Tibial artery (tissue), 1 donor: ENCODE data around the genes ECI2, RPP40 and PPP1R3G.

DNA sequence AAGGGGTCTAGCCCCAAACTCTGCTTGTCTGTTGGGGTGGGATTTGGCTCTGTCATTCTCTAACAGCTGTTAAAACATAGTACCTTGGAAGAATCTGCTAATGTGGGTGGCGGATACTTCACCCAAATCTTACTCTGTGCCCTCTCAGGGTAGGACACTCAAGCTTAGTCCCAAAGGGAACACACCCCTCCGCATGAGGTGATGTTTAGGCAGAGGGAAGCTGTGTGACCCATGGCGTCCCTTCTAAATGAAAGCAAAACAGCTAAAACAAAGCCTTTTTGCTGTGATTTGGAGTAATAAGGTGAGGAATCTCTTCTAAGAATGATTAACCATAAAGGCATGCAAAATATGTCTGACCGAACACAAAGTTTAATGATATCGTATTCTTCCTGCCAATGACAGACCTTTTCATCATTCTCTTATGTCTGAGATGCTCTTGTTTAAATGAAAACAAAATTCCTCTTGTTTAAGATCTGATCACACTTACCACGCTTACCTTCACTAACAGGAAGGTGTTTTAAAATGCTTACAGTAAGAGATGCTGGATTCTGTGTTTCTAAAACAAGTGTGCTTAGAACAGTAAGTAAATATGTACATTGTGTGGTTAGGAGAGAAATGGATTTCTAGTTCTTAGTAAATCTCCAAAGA is 46.1 kb upstream of the PXDC1 start:
- PRO-cap = no peak

- PRO-cap = no peak
These were observed 10.1 kb upstream of the FAM50B start for GRCh38 chr6:3838970-3839663.

DNA sequence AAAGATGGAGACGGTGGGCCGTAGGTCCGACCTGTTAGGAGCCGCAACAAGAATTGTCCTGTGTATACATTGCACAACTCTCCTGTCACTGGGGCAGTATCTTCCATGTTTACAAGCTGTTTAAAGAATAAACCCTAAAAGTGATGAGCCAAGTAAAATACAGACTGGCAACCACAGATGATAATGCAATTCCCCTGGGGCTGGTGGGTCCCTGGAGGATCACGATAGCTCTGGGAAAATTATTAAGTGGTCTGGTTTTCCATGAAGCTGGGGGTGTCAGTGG is 8.1 kb upstream of the FAM50B start:
- PRO-cap = no peak

DNA sequence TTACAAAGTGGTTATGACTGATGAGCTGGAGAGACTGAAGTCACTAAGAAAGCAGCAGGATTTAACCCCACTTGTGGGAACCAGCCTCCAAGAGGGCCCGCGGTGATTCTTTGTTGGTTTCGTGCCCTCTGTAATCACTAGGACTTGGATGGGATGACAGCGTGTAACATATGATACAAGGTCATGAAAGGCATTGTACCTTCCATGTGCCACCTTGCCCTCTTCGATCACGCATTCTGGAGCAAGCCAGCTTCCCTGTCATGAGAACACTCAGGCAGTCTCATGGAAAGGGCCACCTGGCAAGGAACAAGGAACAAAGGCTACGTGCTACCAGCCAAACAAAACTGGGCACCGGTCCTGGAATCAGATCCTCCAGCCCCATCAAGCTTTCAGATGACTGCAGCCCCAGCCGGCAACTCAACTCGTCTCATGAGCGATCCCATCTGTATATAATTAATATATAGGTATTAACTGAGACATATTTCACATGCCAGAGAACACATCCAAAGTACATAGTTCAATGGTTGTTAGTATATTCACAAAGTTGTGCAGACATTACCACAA is 8.7 kb downstream of the FAM50B start:
- PRO-cap = no peak

DNA sequence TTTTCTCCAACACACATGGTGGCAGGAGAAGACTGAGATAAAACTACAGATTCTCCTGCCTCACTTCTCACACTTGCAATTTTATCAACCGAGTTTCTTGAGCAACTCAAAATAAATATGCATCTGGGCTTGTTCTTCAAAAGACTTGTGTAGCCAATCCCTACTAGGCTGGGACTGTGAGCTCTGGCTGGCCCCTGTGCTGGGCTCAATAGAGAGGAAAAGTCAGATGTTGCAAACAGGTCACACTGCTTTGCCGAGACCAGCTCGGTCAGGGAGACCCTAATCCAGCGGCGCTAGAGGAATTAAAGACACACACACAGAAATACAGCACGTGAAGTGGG is 32.5 kb downstream of the FAM50B start:
- PRO-cap = no peak

DNA sequence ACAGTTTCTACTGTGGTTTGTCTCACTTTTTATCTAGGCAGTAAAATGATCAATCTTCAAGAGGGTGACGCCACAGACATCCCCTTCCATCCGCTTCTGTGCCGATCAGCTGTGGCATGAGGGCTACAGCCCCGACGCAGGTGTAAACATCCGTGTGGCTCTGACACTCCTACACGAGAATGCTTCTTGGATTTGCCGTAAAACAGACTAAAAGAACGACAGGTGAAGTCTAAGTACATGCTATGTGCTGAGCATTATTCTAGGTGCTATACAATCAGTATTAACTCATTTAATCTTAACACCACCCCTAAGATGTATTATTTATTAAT is 43.8 kb downstream of the FAM50B start:
- PRO-cap = no peak

DNA sequence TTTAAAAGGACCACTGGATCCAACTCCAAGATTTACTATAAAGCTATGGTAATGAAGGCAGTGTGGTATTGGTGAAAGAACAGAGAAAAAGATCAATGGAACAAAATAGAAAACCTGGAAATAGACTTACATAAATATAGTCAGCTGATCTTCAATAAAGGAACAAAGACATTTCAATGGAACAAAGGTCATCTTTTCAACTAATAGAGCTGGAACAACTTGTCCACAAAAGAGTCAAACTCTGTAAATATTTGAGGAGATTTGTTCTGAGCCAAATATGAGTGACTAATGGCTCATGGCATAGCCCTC is 64.3 kb downstream of the FAM50B start:
- PRO-cap = no peak

GRCh38 chr6:4134569-4135732 is at the start of gene ECI2:
TSS of gene ECI2 (minus strand) at chr6:4135575.
- PRO-cap = bidirectional peak, plus-strand start at chr6:4135313, minus-strand start at chr6:4135264; bidirectional peak, plus-strand start at chr6:4135796, minus-strand start at chr6:4135575

- PRO-cap = no peak
These were observed 20.4 kb upstream of the ECI2 start for GRCh38 chr6:4155770-4156215.

DNA sequence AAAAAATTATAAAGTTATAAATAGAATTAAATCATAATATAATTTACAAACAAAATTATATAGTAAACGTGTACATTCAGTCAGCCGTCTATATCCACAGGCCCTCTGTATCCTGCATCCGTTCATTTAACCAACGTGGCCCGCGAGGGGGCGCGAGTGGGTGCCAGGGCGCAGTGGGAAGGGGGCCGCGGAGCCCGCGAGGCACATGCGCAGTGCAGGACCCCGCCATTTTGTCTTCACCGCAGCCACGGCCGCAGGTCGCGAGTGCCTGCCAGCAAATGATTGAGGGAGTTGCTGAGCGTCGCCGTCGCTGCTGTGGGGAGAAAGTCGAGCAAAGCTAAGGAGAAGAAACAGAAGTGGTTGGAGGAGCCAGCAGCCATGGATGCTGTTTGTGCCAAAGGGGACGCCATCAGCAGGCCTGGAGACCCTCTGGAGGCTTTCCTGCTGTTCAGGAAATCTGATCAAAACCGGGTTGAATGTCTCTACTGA is 53.5 kb upstream of the ECI2 start:
- PRO-cap = no peak

- PRO-cap = no peak
These were observed 165.8 kb upstream of the CDYL start for GRCh38 chr6:4610344-4610913.

DNA sequence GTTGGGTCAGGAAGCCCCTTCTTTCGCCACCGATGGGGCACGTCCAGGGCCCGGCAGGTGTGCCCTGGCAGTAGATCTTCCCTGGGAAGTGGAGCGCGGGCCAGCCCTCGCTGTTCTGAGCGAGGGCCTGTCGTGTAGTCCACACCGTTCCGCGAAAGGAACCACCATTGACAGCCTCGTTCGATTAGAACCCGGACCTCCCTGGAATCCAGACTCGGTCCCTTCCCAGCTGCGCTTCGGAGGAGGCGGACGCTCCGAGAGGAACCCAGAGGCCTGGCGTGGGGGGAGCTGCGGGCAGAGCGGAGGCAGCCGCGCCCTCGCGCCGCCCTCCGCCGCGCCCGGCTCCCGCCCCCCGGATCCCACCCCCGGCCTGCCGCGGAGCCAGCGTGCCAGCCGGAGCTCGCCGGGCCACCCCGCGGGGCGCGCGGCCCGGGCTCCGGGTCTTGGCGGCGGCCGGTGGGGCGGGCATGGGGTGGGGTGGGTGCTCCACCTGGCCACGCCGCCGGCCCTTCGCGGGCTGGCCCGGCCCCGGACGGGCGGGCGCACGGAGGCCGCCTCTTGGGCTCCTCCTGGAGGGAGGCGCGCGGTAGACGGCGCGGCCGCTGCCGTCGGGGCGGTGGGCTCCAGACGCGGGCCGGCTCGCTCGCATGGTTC is 767 bp upstream of the CDYL start:
- PRO-cap = bidirectional peak, plus-strand start at position 589 of the sequence, minus-strand start at position 524 of the sequence

GRCh38 chr6:4793570-4794938 is 17.9 kb downstream of the CDYL start:
- PRO-cap = no peak

GRCh38 chr6:5003484-5004210 is at the start of gene RPP40:
TSS of gene RPP40 (minus strand) at chr6:5004037.
- PRO-cap = bidirectional peak, plus-strand start at chr6:5004118, minus-strand start at chr6:5004047

DNA sequence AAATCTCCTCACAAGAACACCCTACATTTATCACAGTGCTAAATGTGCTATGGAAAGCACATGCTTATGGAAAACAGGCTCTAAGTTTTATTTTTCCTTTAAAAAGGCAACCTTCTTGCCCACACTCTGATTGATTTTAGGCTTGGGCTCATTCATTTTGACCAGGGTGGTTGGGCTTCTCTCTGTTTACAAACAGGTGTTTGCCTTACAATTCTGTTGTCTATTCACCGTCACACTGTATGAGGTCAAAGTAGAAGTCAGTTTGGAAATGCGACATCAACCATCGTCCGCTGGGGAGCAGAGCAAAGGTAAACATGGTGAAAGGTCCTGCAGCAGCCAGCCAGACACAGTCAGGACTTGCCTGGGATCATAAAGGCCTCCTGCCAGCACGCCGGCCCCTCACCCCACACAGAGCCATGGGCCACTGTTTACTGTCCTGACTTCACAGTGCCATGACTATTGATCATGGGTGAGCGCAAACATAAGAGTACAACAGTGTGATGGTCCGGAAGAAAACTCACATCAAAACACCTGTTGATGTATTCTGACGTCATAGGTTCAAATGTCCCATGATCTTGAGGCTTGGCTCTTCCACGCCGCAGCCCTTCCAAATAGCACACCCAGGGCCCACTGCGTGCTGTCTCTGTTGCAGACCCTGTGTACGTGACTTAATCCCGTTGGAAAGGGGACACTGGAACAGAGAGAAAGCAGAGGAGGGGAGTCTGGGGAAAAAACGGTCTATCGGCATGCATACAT is 17.0 kb upstream of the PPP1R3G start:
- PRO-cap = no peak

GRCh38 chr6:5077369-5077719 is 7.8 kb upstream of the PPP1R3G start:
- PRO-cap = no peak

DNA sequence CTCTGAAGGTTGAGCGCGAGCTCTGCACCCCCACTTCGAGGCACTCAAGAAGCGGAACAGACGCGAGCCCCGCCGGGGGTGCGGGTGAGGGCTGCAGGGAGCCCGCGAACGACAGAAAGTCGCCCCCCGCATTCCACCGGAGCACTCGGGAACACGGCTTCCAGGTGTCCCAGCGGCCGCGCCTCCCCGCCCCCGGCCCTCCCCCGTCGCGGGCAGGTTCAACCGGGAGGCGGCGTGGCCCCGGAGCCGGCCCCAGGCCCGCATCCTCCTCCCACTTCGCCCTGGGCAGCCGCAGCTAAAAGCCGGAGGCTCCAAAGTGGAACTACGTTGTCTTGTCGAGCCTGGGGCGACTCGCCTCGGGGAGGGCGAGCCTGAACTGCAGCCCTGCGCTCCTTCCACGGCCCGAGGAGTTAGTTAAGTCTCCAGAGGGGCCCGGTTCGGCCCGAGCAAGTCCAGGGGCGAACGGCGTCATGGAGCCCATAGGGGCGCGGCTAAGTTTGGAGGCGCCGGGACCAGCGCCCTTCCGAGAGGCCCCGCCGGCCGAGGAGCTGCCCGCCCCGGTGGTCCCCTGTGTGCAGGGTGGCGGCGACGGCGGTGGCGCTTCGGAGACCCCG is at the start of gene PPP1R3G:
Gene PPP1R3G, plus strand, starts transcription at position 326 of the 614 bp plus-strand sequence.
- PRO-cap = no peak

DNA sequence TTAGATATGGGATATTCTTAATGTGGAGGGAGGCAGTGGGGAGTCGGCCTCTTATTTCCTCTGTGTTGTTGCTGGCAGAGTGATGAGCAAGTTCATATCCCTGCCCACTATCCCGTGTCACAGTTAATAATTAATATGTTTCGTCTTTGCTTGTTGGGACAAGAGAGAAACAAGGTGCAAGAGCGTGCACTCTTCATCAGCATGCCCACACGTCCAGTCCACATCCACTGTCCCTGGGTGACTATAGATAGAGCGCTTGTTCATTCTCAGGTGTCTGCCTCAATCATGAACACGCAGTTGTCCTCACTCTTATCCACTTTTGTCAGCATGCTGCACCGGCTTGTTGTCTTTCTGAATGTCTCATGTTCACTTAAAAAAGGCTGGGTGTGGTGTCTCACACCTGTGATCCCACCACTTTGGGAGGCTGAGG is 34.0 kb downstream of the PPP1R3G start:
- PRO-cap = no peak

DNA sequence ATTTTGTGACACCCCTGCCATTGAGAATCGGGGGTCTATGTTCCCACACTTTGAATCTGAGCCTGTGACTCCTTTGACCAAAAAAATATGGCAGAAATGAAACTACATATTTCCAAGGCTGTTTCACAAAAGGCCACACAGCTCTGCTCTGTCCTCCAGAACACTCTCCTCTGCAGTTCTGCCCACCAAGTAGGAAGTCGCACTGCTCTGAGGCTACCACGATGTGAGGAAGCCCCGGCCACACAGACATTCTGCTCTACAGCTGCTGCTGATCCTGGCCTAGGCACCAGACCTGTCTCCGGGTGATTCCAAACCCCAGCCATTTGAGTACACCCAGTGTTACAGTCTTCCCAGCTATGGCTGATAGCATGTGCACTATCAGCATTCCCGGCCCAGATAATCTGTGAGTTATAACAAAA is 85.1 kb downstream of the LYRM4 start:
- PRO-cap = no peak

GRCh38 chr6:5181512-5182266 is 79.1 kb downstream of the LYRM4 start:
- PRO-cap = no peak